ENCODE results near the genes HDAC5 and UBTF.

DNA sequence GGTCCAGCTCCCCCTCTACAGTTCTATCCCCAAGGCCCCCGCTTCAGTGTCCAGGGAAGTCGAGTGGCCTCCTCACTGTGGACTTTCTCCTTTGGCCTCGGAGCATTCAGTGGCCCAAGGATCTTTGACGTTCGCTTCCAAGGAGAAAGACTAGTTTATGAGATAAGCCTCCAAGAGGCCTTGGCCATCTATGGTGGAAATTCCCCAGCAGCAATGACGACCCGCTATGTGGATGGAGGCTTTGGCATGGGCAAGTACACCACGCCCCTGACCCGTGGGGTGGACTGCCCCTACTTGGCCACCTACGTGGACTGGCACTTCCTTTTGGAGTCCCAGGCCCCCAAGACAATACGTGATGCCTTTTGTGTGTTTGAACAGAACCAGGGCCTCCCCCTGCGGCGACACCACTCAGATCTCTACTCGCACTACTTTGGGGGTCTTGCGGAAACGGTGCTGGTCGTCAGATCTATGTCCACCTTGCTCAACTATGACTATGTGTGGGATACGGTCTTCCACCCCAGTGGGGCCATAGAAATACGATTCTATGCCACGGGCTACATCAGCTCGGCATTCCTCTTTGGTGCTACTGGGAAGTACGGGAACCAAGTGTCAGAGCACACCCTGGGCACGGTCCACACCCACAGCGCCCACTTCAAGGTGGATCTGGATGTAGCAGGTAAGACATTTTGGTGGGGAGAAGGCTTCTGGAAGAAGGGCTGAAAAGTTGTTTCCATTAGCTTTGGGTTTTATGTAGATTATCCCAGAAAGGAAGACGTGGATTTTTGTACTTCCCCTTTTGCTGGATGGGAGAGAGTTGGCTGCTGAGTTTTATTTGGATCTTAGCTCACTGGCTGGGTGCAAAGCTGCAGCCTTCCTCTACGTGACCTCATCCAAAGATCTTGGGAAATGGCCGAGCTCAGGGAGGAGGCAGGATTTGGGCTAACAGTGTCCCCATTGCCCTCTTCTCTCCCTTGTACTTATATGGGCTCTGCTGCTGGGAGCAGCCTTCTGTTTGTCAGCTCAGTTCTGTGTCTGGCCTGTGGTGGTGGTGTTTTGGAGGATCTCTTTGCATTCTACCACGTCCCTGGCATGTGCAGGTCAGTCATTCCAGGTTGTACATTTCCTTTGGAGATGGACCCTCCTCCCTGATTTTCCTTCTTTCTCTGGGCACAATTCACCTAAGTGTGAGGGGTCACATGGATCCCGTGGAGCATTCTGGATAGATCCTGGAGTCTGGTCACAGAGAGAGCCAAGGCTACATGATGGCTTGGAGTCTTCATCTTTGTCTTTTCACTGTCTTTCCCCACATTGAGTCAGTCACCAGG lies 1.7 kb downstream of the AOC3 start:
- RRBS = no CpG with 5 or more reads among the region's 29 CpGs
CAGE:
- cytosol, long polyA plus RNA = no peak
- long polyA plus RNA = no peak
- nucleus, long polyA plus RNA = no peak

GRCh38 chr17:43124486-43124819 lies 711 bp downstream of the BRCA1 start:
- RRBS = no CpG with 5 or more reads among the region's 9 CpGs
CAGE:
- cytosol, long polyA plus RNA = no peak
- long polyA plus RNA = no peak
- nucleus, long polyA plus RNA = no peak

GRCh38 chr17:43205342-43205944 lies 6.2 kb upstream of the TMEM106A start:
- RRBS = no CpG with 5 or more reads among the region's 9 CpGs
CAGE:
- cytosol, long polyA plus RNA = no peak
- long polyA plus RNA = no peak
- nucleus, long polyA plus RNA = no peak

DNA sequence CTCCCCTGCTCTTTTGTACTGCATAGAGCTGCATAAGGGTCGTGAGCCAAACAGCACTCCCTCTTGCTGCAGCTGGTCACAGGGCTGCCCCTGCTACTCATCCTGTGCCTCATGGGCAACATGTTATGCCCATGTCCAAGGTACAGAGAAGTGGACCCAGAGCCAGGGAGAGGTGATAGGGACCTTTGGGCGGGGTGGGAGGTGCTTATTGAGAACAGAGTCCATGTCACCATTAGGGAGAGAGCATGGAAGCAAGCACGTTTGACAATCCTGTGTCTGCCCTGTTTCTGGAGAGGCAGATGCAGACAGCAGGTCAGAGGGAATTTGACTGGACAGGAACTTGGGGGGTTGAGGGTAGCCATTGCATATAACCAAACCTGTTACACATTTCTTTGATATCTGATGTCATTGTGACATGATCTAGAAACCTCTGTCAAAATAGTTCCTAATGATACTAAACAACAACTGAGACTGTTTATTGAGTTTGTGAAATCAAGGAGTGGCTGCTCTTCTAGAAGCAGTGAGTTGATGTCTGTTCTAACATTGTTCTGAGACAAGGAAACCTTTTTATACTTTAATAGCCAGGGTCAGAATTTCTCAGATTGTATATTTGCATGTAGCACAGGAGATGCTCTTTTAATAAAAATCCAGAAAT lies 14.3 kb upstream of the ARL4D start:
- RRBS = no CpG with 5 or more reads among the region's 3 CpGs
CAGE:
- cytosol, long polyA plus RNA = no peak
- long polyA plus RNA = no peak
- nucleus, long polyA plus RNA = no peak

GRCh38 chr17:43409619-43410094 lies 10.9 kb downstream of the ARL4D start:
- RRBS = no CpG with 5 or more reads among the region's 2 CpGs
CAGE:
- cytosol, long polyA plus RNA = no peak
- long polyA plus RNA = no peak
- nucleus, long polyA plus RNA = no peak

DNA sequence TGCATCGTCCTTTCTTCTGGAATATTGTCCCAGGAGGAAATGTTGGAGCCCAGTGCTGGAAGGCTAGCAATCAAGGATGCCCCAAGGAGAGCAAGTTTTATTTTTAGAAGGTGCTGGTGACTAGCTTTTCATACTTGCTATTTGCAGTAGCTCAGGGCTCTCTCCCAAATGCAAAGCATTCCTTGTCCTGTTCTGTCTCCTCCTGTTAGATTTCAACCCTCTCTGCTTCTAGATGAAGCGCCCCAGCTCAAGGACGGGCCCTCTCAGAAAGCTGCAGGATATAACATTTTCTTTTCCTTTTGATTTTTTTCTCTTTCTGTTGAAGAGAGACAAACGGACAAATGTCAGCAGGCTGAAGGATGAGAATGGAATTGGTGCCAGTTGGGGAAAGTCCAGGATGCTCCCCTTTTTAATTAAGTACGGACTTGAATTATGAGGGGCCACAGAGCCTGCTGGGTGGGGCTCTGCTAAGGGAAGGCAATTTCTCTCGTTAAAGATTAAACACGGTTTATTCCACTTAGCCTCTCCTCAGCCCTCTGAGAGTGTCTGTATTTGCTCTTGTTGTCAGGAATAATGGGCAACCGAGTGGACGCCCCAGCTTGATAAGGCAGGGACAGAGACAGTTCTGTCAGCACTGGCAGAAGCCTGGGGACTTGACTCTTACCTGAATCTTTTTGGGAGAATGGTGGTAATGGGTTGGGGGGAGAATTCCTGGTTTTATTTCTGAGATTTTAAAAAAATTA lies 6.2 kb upstream of the ETV4 start:
- RRBS = no CpG with 5 or more reads among the region's 9 CpGs
CAGE:
- cytosol, long polyA plus RNA = no peak
- long polyA plus RNA = no peak
- nucleus, long polyA plus RNA = no peak

DNA sequence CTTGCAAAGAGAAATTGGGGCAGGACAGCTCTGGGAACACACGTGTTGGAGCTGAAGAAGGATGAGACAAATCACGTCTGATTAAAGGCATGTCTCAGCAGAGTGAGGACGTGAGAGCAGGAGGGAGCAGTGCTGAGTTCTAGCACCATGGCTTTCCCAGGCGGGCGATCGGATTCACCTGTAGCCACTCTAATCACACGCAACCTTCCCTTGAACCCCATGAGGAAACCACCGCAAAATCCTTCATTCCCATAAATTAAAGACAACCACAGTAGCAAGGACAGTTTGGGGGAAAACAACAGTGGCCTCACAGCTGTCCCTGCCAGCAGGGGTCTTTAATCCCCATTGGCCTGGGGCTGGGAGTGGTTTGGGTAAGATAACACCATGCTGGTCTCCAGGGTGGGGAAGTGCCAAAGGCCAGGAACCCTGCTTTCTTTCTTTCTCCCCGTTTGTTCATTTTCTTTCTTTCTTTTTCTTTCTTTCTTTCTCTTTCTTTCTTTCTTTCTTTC lies 5.1 kb downstream of the MEOX1 start:
- RRBS = no CpG with 5 or more reads among the region's 9 CpGs
CAGE:
- cytosol, long polyA plus RNA = no peak
- long polyA plus RNA = no peak
- nucleus, long polyA plus RNA = no peak

DNA sequence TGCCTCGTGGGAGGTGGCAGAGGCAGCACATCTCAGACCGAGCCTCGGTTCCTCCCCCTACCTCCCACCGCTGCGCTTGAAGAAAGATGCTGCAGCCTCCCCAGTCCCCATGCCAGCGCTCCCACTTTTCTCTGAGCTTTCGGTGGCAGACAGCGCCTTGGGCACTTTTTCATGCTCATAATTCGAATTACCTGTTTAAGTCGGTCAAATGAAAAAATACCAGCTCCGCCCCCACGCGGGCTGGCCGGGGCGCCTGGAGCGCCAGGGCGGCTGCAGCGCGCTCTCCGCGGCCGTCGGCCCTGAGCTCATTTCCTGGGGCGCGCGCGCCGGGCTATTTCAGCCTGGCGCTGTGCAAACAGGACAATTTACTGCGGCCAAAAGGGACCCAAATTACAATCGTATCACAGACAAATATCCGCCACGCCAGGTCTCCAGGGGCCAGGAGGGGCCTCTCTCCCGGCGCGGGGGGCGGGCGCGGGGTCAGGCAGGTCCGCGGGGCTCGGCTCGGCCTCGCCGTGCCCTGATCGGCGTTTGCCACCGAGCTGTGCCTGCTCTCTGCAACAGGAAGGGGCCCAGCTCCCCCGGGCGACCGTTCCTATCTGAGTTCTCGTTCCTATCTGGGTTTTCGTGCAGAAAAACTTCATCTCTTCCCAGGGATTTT lies 44.9 kb downstream of the SOST start:
- RRBS = 2% methylated on average over 12 of the region's 53 CpGs
CAGE:
- cytosol, long polyA plus RNA = no peak
- long polyA plus RNA = no peak
- nucleus, long polyA plus RNA = no peak

DNA sequence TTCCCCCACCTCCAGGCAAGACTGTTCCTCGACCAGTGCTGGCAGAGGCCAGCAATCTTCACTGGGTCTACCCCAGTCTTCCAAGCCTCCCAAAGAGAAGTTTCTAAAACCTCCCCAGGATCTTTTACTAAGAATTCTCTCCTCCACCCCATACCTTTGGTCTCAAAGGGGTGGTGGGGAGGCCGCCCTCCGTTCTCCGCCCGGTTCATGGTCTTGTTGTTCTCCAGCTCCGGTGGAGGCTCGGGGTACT lies 298 bp downstream of the SOST start:
- RRBS = no CpG with 5 or more reads among the region's 7 CpGs
CAGE:
- cytosol, long polyA plus RNA = no peak
- long polyA plus RNA = no peak
- nucleus, long polyA plus RNA = no peak

GRCh38 chr17:43768402-43768885 lies 9.9 kb upstream of the SOST start:
- RRBS = no CpG with 5 or more reads among the region's 11 CpGs
CAGE:
- cytosol, long polyA plus RNA = no peak
- long polyA plus RNA = no peak
- nucleus, long polyA plus RNA = no peak

DNA sequence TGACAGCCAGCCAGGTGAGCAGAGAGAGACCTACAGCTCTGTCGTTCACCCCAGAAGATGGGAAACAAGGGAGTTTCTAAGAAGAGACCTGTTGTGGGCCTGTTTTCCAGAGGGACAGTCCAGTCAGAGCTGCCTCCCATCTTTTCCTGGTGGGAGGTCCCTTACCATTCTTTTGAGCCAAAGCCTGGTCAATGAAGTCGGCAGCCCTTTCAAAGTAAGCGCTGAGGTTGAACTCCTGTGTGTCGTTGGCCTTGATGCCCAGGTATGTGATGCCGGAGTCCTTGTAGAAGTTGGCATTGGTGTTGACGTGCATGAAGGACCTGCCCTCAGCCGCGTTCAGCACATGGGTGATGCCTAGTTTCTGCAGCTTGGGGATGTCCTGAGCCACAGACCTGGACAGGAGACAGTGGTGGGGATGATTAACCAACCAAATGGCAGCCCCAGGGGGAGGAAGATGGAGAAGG lies 4.2 kb downstream of the DUSP3 start:
- RRBS = no CpG with 5 or more reads among the region's 8 CpGs
CAGE:
- cytosol, long polyA plus RNA = no peak
- long polyA plus RNA = no peak
- nucleus, long polyA plus RNA = no peak

DNA sequence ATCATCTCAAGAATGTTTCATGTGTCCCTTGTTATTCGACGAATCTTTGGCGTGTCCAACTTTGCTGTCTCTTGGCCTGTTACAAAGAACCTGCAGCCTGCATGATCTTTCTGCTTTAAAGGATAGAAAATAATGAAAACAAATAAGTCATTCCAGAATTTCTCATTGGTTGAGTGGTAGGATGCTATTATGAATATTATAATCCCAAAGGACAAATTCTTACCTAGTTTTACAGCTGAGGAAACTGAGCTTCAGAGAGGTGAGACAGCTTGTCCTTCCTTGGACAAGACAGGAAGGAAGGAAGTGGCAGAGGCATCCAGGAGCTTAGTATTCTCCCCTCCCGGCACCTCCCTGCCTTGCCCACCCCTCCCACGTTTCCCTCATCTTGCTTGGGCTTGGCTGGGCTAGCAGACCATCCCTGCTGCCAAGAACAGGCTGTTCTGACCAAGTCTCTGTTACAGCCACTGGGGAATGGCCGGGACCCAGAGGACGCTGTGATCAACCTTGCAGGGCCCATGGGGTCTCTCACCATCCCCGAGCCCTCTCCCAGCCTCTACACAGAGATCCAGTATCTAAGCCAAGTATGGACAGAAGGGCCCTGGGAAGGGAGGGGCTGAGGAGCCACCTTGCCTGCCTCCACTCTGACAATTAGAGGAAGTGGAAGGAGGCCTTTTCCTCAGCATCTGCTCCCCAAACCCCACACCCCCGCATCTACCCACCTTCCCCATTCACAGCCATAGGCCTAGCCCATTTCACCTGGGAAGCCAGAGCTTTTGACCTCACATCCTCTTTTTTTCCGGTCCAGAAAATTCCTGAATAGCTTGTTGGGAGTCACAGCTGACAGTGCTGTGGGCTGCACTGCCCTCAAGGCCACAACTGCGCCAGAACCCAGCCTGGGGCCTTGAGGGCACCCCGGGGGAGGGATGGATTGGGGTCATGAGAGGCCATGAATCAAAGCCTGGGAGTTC lies 14.0 kb downstream of the CD300LG start:
- RRBS = no CpG with 5 or more reads among the region's 12 CpGs
CAGE:
- cytosol, long polyA plus RNA = no peak
- long polyA plus RNA = no peak
- nucleus, long polyA plus RNA = no peak

DNA sequence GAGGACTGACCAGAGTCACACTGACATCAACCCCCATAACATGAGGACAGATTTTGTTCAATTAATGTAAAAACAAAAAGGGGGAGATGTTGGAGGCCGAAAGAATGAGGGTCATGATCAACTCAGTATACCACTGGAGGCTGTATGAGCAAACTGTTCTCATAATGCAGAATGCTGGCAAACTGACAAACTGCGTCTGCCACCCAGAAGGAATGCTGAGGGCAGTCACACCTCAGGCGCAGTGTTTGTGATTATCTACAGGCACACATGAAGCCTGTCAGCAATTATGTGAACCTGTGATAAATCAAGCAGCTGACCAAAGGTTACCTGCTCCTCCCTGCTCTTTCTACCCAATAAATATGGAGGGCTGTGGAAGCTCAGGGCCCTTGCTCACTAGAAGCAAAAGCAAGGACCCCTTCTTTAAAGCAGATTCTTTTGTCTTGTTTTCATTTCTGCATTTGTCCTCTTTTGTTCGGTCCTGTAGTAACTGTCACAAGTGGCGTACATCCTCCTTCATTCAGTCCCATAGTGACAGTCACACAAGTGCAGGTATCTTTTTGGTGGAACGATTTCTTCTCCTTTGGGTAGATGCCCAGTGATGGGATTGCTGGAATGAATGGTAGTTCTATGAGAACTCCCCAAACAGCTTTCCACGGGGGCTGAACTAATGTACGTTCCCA lies 27.4 kb downstream of the CD300LG start:
- RRBS = no CpG with 5 or more reads among the region's 8 CpGs
CAGE:
- cytosol, long polyA plus RNA = no peak
- long polyA plus RNA = no peak
- nucleus, long polyA plus RNA = no peak

GRCh38 chr17:44008952-44009482 lies 4.6 kb downstream of the NAGS start:
- RRBS = no CpG with 5 or more reads among the region's 4 CpGs
CAGE:
- cytosol, long polyA plus RNA = no peak
- long polyA plus RNA = no peak
- nucleus, long polyA plus RNA = no peak

DNA sequence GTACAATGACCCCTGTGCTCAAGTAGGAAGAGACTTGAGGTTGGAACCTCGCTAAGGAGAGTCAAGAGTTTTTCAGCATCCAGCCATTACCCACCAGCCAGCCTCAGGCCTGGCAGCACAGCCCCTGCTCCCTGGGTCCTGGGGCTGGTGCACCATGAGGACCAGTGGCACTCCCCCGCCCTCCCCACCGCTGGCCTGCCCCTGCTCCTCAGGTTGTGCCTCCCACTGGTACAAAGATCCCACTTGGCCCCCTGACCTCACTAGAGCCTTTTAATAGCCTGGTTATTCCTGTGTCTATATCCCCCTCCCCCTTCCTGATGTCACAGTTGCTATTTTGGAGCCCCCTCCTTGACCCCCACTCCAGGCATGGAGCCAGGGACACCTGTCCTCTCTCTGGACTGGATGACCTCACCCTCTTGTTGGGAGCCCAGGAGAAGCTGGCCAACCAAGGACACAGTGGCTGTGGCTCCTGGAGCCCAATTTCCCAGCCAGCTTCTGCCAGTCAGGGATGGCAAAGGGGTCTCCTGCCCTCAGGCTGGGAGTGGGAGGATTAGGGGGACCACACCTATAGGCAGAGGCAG lies 11.2 kb downstream of the HDAC5 start:
- RRBS = no CpG with 5 or more reads among the region's 3 CpGs
CAGE:
- cytosol, long polyA plus RNA = no peak
- long polyA plus RNA = no peak
- nucleus, long polyA plus RNA = no peak

- RRBS = under 1% methylated on average over 48 of the region's 85 CpGs
CAGE:
- cytosol, long polyA plus RNA = no peak
- long polyA plus RNA = no peak
- nucleus, long polyA plus RNA = no peak
These were observed at the start of gene HDAC5 for GRCh38 chr17:44122734-44123736. Gene HDAC5 (minus strand): TSS chr17:44123641.

GRCh38 chr17:44204327-44204932 lies 4.7 kb upstream of the ATXN7L3 start:
- RRBS = no CpG with 5 or more reads among the region's 5 CpGs
CAGE:
- cytosol, long polyA plus RNA = no peak
- long polyA plus RNA = no peak
- nucleus, long polyA plus RNA = no peak

DNA sequence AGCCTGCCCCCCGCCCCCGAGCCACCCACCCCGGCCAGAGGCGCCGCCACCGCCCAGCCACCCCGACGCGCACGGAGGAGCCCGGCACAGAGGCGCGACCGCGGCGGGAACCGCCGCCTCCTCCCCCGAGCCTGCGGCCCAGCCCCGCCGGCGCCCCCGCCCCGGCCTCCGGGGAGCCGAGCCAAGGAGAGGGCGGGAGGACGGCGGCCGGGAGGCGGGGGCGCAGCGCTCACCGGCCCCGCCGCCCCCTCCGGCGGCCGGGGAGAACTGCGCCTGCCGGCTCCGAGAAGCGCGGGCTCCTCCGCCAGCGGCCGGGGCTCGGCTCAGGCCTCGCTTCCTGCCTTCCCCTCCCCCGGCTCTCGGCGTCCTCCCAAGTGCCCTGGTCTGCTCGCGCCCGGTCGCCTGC lies 536 bp downstream of the UBTF start:
- RRBS = 2% methylated on average over 38 of the region's 57 CpGs
CAGE:
- cytosol, long polyA plus RNA = no peak
- long polyA plus RNA = no peak
- nucleus, long polyA plus RNA = no peak

- RRBS = 1% methylated on average over 79 of the region's 128 CpGs
CAGE:
- cytosol, long polyA plus RNA = no peak
- long polyA plus RNA = no peak
- nucleus, long polyA plus RNA = no peak
These were observed at the start of gene UBTF for GRCh38 chr17:44219342-44220285. Gene UBTF (minus strand): TSS chr17:44219675.

GRCh38 chr17:44319486-44320485 lies 4.8 kb downstream of the SLC25A39 start:
- RRBS = 95% methylated on average over 5 of the region's 30 CpGs
CAGE:
- cytosol, long polyA plus RNA = no peak
- long polyA plus RNA = no peak
- nucleus, long polyA plus RNA = no peak

Measured in SK-N-SH (cell line).